Smooth muscle cell (in vitro differentiated cells): Measurements from ENCODE around the genes PMPCB and SLC26A5.

DNA sequence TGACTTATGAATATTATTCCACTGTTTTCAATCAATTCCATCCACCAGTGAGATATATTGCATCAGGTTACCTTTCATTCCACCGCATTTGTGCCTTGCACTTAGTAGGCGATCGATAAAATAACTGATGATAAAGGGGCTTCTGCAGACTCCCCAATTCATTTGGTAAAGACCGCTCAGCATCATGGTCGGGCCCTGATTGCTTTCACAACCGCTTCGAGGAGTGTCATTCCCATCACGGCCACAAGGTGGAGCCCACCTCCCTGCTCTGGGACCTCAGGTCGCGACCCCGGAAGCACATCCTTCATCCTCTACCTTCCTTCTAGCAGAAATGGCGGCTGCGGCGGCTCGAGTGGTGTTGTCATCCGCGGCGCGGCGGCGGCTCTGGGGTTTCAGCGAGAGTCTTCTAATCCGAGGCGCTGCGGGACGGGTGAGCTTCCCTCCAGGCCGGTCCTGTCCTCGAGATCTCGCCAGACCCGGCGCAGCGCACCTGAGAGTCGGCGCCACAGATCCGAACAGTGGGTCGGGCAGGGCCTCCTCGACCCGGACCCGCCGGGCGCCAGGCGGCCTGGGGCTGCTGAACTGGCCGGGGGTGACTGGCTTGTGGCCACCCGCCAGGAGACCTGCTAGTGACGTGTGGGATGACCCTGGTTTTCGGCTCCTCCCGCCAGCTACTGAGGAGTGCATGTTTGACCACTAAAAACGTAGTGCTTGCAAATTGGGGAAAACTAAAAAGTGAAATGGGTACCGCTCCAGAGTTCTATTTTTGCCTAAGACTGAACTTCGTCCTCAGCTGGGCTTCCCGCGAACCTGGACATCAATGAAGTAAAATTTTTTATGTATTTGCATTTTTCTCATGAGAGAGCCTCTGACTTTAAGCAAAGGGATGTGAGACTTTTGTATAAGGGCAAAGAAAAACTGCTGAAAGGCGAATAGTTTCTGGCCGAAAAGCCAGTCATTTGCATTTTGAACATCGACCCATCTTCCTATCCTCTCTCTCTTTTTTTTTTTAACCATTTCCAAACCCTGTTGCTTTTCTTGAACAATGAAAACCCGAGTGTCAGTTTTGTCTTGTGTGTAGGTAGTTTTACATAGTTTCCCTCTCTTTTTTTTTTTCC lies at the start of gene PMPCB:
Gene PMPCB, plus strand, starts transcription at position 307 of the 1,118 bp plus-strand sequence.
- RAMPAGE, long total RNA: start-site peak on the plus strand centred at position 317 of the sequence, 23 bp wide, 284 and 282 reads in 2 replicates

DNA sequence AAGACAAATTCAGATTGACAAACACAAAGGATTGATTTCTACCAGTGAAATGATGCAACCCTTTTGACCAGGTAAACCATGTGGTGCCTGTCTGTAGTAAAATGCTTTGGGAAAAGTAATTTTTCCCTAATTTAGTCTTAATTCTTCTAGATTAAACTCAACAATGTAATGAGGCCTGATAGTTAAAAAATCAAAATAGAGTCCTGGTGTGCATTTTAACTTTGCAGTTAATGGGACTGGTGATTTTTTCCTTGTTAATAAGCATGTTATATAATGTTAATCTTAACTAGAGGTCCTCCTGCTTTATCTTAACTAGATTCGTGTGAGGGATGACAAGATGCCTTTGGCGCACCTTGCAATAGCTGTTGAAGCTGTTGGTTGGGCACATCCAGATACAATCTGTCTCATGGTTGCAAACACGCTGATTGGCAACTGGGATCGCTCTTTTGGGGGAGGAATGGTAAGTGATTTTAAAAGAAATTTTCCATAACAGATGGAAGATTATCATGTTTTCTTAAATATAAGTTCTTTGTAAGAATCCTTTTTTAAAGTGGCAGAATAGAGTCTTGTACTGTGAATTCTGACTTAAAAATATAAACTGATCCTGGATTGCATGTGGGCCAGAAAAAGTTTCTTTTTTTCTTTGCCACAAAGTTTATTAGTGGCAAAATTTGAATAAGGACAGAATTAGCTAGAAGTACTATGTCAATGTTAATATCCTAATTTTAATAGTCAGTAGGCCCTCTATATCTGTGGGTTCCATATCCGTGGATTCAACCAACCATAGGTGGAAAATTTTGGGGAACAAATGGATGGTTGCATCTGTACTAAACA lies 11.6 kb downstream of the PMPCB start:
- RAMPAGE, long total RNA: no peak

- RAMPAGE, long total RNA: no peak
These were observed at the start of gene SLC26A5 for GRCh38 chr7:103446054-103446716. Gene SLC26A5, minus strand, starts transcription at chr7:103446207.

DNA sequence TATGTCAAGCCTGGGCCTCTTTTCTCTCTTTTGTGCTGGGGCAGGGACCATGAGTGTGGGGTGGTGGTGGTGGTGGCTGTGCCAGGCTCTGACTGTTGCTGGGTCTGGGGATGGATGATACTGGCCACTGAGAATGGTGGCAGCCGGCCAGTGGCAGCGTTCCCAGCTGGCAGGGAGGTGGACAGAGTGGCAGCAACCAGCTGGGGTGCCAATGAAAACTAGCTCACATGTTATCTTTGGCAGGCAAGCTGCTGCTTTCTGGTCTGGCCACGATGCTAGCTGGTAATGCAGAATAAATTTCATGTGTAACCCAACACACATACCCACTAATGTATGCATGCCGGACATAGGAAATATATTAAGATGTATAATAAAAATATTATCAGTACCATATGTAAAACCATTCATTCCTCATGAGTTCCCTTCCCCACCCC lies 95.0 kb upstream of the SLC26A5 start:
- RAMPAGE, long total RNA: no peak

DNA sequence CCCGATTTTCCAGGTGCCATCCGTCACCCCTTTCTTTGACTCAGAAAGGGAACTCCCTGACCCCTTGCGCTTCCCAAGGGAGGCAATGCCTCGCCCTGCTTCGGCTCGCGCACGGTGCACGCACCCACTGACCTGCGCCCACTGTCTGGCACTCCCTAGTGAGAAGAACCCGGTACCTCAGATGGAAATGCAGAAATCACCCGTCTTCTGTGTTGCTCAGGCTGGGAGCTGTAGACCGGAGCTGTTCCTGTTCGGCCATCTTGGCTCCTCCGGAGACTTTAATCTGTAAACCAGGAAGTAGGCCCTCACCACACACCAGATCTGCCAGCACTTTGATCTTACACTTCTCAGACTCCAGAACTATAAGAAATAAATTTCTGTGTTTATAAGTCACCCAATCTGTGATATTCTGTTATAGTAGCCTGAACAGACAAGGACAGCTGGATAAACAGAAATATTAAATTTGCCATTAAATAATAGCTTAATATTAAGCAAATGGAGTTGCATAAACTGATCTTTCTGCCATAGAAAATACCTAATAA lies 235.1 kb downstream of the LHFPL3 start:
- RAMPAGE, long total RNA: no peak

- RAMPAGE, long total RNA: no peak
These were observed 77.5 kb upstream of the KMT2E start for GRCh38 chr7:104936319-104937184.

GRCh38 chr7:104973766-104974646 lies 40.0 kb upstream of the KMT2E start:
- RAMPAGE, long total RNA: no peak

- RAMPAGE, long total RNA: no peak
These were observed 35.6 kb upstream of the KMT2E start for GRCh38 chr7:104978263-104978911.

DNA sequence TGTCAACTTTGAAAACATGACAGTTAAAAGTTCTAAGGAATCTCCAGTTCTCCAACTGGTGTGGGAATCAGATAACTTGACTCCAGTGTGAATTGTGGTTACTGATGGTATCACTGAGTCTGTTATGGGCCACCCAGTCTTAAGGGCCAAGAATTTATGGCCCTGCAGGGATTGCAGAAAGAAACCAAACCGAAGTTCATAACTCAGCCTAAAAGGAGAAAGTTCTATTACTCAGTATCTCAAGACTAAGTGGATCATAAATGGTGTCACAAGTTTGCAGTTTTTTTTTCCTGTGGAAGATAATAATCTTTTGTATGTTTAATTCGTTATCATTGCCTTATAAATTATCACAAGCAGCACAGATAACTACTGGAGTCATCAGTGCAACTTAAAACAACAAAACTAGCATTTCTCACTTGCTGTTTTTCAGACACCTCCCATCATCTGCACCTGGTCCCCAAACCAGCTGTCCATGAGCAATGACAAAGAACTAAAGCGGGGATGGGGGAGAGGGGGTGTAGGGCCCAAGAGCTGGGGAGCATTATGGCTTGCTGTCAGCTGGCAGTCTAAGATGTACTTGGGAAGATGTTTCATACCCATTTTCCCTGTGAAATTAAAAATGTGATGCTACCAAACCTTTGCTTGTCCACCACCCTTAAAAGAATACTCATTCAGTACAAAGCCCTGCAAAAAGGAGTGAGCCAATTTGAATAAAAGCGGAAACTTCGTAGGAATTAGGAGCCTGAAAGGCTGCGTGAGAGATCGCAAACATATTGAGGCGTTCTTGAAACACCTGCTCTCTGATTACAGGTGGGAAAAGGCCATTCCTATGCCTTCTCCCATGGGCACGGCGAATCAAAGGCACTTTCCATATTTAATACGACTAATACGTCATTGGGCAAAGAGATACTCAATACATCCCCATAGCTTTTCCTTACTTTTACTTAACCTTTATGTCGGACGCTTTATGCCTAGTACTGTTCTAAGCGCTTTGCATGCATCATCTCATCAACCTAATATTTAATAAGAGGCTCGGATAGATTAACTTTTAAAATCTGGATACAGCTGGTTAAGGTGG lies 31.2 kb upstream of the KMT2E start:
- RAMPAGE, long total RNA: no peak

DNA sequence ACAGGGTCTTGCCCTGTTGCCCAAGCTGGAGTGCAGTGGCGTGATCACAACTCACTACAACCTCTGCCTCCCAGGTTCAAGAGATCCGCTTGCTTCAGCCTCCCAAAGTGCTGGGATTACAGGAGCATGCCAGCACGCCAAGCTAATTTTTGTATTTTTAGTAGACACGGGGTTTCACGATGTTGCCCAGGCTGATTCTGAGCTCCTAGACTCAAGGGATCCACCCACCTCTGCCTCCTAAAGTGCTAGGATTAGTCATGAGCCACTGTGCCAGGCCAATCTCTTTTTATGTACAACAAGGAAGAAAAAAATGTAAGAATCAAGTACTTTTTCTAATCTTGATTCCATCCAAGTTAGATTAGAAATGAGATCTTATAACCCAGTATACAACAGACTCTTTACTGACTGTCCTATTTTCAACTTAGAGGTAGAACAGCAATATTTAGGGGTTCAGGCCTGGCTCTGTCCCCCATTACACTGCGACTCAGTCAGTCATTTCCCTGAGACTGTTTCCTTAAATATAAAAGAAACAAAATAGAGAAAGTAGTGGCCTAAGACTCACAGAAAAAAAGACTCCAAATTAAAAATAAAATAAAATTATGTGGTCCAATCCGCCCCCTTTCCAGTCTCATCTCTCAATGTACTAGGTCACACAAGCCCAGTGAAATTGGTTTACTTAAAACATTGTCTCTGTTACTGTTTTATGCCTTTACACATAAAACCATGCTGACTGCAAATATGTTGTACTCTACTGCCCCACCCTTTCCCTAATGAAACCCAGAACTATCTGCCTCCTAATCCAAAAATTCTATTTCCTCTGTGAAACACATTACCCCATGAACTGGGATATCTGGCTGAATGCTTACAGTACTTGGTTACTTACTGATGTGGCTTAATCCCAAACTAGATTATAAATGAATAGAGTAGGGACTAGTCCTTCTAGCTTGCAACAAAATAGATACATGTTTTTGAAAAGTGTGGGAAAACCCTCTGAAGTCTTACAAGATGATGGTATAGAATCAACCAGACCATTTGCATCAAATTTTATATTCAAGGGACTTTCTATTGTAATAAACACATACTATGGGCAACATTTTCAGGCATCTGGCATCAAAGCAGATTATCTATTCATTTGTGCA lies 10.3 kb upstream of the KMT2E start:
- RAMPAGE, long total RNA: no peak

GRCh38 chr7:105006175-105007126 lies 7.6 kb upstream of the KMT2E start:
- RAMPAGE, long total RNA: no peak

DNA sequence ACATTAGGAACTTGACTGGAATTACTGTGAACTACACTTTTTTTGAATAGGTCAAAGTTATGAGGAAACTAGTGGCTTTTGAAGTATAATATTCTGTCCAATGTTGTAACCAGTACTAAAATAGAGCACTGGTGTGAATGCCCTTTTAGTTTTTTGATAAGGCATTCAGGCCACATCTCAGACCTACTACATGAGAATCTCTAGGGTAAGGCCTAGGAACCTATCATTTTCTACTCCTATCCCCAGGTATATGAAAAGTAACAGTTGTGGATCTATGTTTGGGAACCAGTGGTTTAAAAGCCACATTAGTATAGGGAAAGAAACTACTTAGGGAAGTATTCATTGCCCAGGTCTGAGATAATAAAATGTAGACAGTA lies 16.5 kb downstream of the KMT2E start:
- RAMPAGE, long total RNA: no peak

DNA sequence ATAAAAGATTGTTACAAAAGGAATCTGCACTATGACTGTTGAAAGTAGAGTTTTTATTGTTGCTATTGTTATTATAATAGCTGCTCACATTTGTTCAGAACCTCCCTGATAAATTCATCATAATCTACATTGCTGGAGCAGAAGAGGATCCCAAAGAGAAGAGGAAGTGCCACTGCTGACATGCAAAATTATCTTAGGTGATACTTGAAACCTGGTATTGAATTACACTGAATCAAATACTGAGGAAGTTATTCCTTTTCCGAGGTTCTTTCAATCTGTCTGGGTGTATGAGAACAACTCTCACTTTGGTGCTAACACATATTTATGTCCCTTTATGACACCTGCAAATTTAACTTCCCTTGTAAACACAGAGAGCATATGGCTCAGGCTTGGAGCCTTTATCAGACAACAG lies 131.5 kb downstream of the SRPK2 start:
- RAMPAGE, long total RNA: no peak

DNA sequence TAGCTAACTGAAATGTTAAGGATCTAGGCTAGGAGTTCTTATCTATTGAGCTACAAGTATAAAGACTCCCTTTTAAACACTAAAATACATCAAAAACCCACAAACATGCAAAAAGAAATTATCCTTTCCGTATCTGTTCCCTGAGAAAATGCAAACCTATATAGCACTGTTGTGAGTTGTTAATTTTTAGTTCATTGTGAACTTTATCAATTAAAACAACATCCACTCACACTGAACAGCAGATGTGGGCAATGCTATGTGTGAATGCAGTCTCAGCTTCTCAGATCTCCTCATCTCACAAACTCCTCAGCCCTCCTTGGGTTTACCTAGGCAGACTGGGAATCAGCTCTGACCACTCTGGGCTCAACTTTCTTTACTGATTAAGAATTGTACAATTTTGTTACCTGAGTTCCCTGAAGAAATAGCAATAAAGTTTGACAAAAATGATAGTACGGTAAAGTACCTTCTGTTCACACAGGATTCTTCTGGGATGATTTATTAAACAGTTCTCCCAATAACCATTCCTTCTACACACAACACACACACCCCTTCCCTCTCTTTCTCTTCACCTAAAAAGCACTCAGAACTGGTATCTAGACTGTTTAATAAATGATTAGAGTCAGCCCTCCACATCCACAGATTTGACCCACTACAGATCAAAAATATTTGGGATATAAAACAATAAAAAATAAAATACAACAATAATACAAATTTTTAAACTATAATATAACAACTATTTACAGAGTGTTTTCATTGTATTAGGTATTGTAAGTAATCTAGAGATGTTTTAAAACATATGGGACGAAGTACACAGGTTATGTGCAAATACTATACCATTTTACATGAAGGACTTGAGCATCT lies 123.9 kb downstream of the SRPK2 start:
- RAMPAGE, long total RNA: no peak

GRCh38 chr7:105359666-105360322 lies 28.9 kb downstream of the SRPK2 start:
- RAMPAGE, long total RNA: no peak

DNA sequence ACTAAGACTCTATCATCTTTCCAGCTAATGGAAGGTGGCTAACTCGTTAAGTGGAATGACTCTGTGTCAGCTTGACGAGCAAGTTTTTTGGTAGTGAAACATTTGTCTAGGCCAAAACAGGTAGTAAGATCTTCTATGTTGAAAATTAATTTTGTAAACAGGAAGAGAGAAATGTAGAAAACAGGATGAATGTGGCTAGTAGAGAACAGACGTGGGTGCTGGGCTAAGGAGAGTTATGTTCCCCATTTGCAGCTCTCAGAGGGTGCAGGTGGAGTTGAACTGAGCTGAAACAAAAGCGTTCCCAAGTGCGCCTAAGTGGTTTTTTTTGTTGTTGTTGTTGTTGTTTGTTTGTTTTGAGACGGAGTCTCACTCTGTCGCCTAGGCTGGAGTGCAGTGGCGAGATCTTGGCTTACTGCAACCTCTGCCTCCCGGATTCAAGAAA lies 59.5 kb upstream of the SRPK2 start:
- RAMPAGE, long total RNA: no peak

GRCh38 chr7:105638096-105638666 lies 56.9 kb upstream of the EFCAB10 start:
- RAMPAGE, long total RNA: no peak

- RAMPAGE, long total RNA: no peak
These were observed 128.3 kb downstream of the ATXN7L1 start for GRCh38 chr7:105748131-105748421.

DNA sequence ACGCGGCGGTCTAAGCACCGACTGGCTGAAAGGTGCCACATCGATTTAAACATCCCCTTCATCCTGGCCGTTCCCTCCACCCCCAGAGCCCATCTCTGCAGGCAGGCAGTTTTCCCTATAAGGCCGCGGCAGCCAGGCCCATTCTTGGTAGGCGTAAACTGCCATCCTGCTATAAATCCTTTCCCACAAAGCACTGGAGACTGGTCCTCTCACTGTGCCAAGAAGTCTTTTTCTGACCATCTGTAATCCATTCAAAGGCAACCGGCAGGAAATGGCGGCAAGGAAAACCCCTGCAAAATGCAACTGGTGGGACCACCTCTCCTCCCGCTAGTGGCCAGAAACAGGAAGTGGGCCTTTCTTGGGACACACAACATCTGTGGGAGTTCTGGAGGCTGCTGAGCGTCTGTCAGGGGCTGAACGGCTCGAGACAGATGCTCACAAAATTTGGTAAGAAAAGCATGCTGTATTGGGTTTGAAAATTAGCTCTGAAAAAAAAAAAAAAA lies 22.4 kb downstream of the ATXN7L1 start:
- RAMPAGE, long total RNA: no peak

DNA sequence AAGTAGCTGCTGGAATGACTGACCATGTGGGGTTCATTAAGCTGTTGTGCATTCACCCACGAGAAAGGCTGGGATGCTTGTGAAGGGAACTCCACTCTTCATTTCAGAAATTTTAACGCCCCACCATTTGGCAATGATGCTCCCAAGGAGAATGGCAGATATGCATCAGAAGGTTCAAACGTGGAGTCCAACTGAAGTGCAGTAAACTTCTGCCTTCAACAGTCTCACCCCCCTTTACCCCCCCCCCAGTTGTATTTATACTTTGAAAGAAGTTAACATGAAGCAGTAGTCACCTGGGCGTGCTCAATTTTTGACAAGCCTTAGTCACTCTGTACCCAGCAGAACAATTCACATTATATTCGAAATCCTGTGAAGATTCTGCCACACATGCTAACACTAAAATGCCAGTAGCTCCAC lies 1.0 kb downstream of the ATXN7L1 start:
- RAMPAGE, long total RNA: no peak